OCI-LY7 (cell line): ENCODE measurements around a stretch of chr4.

DNA sequence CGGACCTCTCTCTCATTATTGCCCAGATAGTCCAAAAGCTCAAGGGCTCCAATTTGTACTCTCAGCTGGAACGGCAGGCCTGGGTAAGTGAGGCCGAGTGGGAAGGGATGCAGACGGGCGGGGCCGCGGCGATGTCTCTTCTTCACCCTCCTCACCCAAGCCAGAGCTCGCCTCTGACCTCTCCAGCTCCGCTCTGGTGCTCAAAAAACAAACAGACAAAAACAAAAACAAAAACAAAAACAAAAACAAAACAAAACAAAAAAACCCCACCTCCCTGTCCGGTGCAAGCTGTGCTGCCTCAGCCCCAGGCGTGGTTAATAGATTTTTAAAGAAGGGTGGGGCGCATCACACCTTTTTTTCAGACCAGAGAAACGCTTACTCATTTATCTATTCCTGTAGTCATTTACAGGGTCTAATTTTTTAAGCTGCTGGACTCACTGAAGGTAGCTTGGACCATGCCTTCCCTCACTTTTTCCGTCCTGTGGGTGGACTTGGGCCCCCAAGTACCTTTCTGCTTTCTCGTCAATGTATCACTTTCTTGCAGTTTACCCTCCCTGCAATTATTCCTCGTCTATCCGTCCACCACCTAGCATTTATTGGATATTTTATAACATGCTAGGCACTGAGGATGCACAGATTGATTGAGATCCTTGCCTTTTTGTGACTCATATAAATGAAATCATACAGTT, 470 bp downstream of the TBC1D19 start:
- PRO-cap = no peak
- RAMPAGE, long total RNA = no peak

DNA sequence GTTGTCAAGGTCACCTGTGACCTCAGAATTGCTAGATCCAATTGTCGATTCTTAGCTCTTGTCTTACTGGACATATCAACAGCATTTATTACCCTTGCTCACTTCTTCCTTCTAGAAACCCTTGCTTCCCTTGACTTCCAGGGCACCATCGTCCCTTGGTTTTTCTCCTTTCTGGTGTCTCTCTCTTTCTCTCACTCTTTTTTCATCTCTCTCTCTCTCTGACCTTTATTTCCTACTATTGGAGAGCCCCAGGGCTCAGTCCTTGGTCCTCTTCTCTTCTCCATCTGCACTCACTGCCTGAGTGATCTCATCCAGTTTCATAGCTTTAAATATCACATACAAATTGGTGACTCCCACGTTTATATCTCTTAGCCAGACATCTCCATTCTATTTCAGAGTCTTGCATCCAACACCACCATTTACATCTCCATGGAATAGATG, 387.9 kb downstream of the STIM2 start:
- PRO-cap = no peak
- RAMPAGE, long total RNA = no peak

DNA sequence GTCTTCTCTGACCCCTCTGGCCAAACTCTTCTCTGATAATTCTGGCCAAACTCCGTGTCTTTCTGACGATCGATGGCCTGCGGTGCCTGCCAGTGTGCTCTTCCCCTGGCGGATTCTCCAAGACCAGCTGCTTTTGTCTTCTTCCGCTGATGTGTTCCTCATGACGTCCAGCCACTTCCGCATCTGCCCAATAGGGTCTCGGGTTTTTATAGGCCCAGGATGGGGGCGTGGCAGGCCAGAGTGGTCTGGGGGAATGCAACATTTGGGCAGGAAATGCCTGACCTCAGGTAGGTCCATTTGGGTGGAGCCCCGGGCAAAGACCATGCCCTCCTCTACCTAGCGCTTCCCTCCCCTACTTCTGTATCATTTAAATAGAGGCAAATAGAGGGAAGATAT, 1542.1 kb downstream of the STIM2 start:
- PRO-cap = no peak
- RAMPAGE, long total RNA = no peak

DNA sequence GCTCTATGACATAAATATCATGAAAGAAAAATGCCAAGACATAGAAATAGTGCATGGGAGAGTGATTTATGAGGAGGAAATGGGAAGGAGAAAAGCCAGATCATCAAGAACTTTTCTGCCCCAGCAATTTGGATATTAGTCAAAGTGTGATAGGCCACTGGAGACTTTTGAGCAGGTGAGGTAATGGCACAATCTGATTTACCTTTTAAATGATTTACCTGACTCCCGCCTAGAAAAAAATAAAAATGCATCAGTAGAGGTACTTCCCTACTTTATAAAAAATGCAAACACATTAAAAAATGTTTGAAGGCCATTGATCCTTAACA, 688.2 kb upstream of the PCDH7 start:
- PRO-cap = no peak
- RAMPAGE, long total RNA = no peak

- PRO-cap = no peak
- RAMPAGE, long total RNA = no peak
These were observed 422.5 kb downstream of the PCDH7 start for GRCh38 chr4:31142489-31143203.

DNA sequence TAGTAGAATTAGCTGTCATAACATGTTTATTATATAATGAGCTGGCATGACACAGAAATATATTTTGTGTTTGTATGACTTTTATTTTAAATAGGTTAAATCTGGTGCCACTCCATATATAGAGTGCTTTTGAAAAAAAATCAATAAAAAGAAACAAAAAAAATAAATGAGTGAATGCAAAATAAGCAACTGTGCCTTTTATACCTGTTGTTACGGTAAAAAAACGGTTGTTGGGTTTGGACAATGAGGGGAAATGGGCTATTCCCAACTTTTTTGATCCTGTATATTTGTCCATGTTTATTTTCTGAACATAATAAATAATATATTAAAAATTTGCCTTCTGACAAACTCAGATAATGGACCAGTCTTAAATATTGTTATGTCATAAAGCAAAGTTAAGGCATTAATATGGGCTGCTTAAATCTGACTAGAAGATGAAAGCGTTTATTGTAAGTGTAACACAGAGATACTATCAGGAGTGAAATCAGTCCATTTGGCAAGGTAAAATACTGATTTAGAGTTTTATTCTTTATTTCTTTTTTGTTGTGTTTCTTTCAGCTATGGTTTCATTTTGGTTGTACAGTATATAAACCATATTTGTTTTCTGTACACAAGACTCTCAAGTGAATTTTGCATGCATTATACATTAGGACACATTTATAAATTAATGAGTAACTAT, 425.3 kb downstream of the PCDH7 start:
- PRO-cap = no peak
- RAMPAGE, long total RNA = no peak

GRCh38 chr4:31995875-31996582, 1275.9 kb downstream of the PCDH7 start:
- PRO-cap = no peak
- RAMPAGE, long total RNA = no peak

GRCh38 chr4:31996583-31997083, 1276.5 kb downstream of the PCDH7 start:
- PRO-cap = no peak
- RAMPAGE, long total RNA = no peak

GRCh38 chr4:36077470-36078367, 166.6 kb downstream of the ARAP2 start:
- PRO-cap = no peak
- RAMPAGE, long total RNA = no peak

GRCh38 chr4:36871383-36871632, 373.2 kb upstream of the NWD2 start:
- PRO-cap = no peak
- RAMPAGE, long total RNA = no peak

GRCh38 chr4:36979603-36980030, 264.9 kb upstream of the NWD2 start:
- PRO-cap = no peak
- RAMPAGE, long total RNA = no peak

DNA sequence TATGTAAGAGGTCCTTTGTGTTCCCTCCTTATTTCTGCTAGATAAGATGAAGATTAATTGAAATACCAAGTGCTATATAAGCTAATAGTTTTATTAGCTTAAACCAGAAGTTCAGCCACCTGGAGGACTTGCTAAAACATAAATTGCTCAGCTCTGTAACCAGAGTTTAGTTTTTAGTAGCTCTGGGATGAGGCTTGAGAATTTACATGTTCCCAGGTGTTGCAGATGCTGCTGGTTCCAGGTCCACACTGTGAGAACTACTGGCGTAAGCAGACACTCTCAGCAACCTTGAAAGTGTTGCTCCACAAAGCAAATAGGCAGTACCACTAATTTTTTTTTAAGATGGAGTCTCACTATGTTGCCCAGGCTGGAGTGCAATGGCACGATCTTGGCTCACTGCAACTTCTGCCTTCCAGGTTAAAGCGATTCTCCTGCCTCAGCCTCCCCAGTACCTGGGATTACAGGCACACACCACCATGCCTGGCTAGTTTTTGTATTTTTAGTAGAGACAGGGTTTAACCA, 25.3 kb upstream of the C4orf19 start:
- PRO-cap = no peak
- RAMPAGE, long total RNA = no peak

DNA sequence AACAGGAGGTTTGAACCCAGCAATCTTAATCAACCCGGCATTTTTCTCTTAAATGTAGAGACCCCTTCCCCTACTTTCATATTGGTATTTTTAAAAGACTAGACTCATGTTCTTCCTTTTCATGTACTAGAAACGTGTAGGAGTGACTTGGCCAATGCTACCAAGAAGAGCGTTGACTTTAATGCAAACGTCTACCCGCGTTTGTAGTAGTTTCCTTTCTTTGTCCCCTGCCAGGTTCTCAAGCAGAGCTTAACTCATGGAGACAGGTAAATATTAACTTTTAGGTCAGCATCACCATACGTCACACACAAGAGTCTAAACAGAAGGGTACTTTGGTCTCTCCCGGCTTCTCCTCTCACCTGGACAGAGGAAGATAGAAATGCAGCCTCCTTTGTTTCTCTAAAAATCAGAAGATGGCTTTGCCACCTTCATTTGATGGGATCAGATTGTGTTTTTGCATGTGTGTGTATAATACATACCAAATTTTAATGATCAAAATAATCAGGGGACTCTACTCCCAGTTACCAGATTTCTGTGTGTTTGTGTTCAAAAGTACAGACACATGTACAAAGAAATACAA, 36.7 kb downstream of the C4orf19 start:
- PRO-cap = no peak
- RAMPAGE, long total RNA = no peak

DNA sequence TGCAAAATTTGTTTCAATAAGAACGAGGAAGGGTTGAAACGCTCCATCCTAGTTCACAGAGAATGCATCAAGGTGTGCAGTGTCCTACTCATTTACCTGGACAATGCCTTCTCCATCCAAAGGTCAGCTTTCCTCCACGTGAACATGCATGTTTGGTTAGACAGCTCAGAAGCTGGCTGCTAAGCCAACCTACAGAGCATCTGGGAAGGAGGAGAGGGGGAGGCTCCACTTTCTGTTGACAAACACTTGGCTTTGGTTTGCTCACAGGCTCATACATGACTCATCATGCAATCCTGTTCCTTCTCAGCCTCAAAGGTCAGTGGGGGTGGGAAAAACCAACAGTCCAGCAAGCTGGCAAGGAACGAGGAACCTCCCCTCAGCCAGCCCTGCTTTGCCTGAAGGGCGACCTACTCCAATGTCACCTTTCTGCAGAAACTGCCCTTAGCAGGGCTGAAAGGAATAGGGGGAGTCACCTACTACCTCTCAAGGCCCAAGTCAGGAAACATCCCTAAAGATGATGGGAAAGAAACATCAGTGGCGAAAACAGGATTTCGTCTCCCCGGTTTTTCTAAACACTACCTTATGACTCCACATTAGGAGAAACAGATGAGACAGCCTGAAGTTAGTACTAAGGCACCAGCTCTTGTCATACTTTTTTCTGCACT, 38.0 kb downstream of the RELL1 start:
- PRO-cap = no peak
- RAMPAGE, long total RNA = no peak

GRCh38 chr4:37662579-37663586, 23.3 kb downstream of the RELL1 start:
- PRO-cap = no peak
- RAMPAGE, long total RNA = no peak

DNA sequence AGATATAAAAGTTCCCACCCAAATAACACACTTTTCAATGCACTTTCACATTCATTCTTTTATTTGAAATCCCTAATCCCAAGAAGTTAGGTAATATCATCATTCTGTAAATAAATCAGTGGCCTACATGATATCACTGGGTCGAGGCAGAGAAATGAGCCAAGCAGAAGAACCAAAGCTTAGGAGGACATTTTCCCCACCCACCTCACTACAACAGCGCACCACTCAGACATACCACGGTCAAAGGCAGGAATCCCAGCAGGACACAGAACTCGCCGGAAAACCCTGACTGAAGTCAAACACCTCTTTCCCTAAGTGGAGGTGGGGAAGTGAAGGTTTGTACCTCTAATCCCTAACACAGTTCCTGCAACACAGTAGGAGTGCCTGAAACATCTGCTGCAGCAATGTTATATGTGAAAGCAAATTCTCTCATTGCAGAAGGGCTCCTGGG, 21.5 kb downstream of the RELL1 start:
- PRO-cap = no peak
- RAMPAGE, long total RNA = no peak

DNA sequence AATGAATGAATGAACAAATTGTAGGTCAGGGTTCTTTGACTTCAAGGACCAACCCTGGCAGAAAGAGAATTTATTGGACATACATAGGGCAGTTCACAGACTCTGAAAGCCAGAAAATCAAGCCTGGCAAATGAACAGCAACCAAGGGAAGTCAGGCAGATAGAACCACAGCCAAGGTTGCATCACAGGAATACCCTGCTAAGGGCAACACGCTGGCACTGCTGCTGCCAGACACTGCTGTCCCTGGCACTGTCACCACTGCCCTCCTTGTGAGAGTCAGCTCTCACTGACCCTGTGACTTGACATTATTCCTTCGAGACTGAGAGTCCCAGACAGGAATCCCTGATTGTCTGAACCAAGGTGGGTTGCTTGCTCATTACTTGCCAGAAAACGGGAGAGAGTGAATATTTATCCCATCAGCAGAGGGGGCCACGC, 23.3 kb upstream of the PTTG2 start:
- PRO-cap = no peak
- RAMPAGE, long total RNA = no peak

- PRO-cap = bidirectional peak, plus-strand start at chr4:37990119, minus-strand start at chr4:37990039
- RAMPAGE, long total RNA = no peak
These were observed 29.7 kb downstream of the PTTG2 start for GRCh38 chr4:37989703-37990460.

- PRO-cap = no peak
- RAMPAGE, long total RNA = no peak
These were observed 159.8 kb downstream of the PTTG2 start for GRCh38 chr4:38119782-38120708.

DNA sequence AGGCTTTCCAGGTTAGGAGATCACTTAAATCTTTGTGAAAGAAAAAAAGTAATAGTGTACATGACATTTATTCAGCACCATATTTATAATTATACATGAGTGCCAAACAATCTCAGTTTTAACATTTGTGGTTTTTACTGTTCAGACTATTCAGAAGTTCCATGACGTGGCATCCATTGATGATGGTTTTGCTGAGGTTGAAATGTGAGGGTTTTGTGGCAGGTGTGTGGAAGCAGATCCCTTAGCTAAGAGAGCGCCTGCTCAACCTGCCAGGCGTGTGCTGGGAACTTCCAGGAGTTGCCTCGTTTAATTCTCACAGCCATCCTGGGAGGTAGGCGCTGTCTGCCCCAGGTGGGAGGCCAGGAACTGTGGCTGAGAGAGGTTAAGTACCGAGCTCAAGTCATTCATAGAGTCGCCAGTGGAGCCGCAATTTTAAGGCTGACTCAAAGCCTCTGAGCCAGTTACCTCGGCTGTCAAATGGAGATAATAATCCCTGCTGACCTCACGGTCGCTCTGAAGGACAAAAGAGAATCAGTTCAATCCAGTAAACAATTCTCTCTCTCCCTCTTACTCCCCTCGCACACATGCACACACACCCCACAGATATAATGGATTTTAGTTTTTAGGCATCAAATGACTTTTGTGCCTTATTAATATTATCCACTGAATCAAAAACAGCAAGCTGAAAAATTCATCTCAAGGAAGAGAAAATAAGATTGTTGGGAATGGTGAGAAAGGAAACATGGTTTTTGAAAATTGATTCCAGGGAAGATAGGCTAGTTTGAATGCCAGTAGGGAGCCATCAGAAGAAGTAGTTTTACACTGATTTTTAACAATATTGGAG, 171.3 kb downstream of the PTTG2 start:
- PRO-cap = no peak
- RAMPAGE, long total RNA = no peak